ENCODE measurements around a stretch of chr4.

- PRO-cap: no peak
Measured at GRCh38 chr4:85799917-85800739, 325.2 kb downstream of the ARHGAP24 start.

DNA sequence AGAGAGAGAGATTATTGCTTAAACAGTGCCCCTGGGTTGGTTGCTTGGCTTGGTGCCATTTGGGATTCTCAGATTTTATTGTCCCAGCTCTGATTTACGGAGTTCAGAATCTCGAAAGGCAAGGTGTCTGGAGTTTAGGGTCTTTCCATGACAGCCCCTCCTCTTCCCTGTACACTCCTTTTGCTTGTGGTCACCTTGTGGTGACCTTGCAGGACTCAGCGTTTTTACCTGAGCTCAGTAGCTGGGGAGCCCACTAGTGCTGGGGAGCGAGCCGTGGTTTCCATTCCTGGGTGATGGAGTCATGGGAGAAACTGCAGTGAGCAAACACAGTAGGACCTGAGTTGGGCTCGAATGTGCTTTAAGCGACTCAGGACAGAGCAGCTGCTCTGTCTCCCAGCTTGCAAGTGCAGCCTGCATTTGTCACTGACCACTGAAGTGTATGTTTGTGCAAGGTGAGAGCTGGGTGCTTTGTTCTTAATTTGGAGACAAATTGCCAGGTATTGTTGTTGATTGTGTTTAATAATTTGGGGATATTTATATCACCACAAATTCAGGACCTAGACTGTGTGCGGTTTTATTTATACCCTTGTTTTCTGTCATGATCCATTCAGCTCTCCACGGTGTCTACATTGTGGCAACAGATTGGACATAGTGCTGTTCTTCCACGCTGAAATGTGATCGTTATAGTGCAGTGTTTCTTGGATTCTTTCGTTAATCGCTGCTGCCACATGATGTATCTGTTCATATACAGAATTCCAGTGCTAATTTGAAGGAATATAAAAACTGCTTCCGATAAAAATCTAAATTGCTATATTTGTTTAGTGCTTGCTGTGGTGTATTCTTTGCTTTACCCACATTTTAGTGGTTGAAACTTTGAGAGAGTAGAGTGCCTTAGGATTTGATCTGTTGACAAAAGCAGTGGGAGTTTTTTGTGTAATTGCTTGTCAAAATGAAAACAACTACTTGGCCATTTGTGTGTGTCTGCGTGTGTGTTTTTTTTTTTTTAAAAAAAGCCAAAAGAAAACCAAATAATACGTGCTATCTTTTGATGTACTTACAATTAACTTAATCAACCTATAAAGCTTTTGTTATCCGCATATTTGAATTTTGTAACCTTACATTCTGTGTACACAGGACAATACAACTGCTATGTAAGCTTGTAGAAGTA lies 353.0 kb downstream of the ARHGAP24 start:
- PRO-cap: no peak

DNA sequence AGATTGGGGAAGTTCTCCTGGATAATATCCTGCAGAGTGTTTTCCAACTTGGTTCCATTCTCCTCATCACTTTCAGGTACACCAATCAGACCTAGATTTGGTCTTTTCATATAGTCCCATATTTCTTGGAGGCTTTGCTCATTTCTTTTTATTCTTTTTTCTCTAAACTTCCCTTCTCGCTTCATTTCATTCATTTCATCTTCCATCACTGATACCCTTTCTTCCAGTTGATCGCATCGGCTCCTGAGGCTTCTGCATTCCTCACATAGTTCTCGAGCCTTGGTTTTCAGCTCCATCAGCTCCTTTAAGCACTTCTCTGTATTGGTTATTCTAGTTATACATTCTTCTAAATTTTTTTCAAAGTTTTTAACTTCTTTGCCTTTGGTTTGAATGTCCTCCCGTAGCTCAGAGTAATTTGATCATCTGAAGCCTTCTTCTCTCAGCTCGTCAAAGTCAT lies 284.9 kb downstream of the MAPK10 start:
- PRO-cap: no peak

- PRO-cap: no peak
Measured at GRCh38 chr4:86845664-86846239, 3.4 kb downstream of the SLC10A6 start.

- PRO-cap: no peak
Measured at GRCh38 chr4:86903840-86904540, 11.8 kb upstream of the C4orf36 start.

GRCh38 chr4:87029249-87029852 lies 94.5 kb downstream of the AFF1 start:
- PRO-cap: no peak

DNA sequence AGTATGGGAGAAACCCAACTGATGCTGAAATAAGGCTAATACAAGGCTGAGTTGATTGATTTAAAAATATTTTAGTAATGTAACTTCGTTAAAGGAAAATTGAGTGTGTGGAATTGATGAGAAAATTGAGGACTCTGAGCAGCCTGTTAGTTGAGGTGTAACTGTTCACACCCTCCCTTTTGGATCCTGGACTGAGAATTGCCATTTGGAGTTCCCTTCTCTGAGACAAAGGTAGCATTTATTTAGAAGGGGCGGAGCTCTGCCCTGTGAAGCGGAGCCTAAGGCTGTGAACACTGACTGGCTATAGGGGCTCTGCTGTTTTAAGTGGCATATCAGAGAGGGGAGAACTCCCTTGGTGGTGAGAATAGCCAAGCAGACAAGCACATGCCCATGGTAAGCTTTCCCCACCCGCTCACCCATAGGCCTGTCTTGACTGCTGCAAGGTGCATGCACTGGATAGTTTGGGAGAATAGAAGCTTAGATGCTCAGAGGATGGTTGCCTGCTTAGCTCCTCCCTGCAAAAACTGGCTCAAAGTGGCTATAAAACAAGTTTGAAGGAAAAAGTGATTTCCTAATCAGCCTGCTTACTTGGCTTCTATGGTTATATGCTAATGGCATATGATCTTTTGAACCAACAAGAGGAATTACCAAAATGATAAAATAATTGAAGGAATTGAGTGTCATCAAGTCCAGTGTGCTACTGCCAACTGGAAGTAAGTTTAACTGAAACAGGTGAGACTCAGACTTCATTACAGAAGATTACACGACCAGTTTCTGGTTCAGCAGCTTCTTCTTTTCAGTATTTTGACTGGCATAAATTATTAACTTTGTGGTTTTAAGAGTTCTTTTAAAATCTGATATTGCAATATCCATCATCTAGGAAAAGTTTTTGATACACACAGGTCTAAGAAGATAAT lies 108.3 kb downstream of the AFF1 start:
- PRO-cap: no peak

DNA sequence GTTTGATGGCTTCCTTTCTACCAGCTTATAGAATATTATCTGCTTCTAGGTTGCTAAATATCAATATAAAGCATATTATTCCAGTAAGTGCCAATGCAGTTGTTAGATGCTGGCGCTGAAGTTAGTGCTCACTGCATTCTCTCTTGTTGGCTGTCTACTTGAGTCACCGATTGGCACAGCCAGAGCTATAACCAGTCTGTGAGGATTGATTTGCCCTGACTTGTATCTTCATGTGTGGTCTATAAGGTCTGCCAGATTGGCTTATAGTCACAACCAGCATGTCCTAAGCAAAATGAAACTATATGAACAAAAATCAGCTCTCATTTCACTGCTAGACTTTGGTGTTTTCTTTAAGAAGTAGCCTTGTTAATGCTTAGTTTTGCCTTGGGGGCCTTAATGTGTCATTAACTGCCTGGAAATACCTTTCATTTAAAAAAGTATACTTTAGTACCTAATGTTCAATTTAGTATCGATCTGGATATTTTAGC lies 98.7 kb downstream of the KLHL8 start:
- PRO-cap: no peak

- PRO-cap: no peak
Measured at GRCh38 chr4:87391648-87391979, 626 bp upstream of the HSD17B11 start.

DNA sequence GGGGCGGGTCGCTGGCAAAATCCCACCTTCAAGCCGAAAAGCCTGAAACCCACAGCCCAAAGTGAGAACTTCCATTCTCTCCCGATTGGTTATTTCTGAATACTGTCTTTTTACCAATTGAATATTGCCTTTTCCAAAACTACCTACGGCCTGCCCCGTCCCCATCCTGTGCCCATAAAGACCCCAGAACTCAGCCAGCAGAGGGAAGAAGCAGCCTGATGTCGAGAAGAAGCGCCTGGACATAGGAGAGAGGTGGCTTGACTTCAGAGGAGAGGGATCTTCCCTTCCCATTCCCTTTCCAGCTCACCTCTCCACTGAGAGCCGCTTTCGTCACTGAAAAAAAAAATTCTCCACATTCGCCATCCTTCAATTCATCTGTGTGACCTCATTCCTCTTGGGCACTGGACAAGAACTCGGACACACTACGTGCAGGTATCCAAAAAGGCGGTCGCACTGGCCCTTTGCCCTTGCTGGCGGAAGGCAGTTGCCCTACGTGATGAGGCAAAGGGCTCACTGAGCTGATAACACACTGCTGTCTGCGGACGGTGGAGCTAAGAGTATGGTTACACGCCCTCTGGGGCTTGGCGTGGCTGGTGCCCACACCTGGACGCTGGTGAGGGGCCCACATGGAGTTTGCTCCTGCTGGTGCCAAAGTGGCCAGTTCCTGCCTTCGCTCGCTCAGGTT lies 18.7 kb downstream of the SPARCL1 start:
- PRO-cap: no peak

- PRO-cap: no peak
Measured at GRCh38 chr4:87529799-87530249, 648 bp upstream of the SPARCL1 start.

GRCh38 chr4:87530710-87531366 lies 1.7 kb upstream of the SPARCL1 start:
- PRO-cap: no peak

- PRO-cap: no peak
Measured at GRCh38 chr4:87540416-87541065, 11.4 kb upstream of the SPARCL1 start.

DNA sequence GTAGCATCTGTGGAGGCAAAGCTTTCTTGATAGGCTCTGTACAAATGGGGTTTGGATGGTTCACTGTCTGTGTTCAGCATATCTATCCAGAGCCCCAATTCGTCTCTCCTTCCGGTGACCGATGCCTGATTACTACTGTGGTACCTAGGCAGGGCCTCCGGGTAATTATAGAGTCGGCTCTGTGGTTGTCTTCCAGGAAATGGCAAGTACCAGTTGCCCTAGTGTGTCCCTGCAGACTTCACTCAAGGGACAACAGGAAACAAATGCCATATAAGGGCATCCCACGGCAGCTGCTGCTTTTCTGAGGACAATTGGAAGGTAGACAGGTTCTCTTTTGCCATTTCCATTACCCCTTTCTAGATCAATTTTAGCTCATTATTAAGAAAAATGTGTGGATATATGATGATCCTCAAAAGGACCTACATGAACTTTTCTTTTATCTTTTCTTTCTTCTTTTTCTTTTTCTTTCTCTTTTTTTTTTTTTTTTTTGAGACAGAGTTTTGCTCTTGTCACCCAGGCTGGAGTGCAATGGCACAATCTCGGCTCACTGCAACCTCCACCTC lies 30.4 kb upstream of the SPARCL1 start:
- PRO-cap: bidirectional peak, plus-strand start at position 298 of the sequence, minus-strand start at position 139 of the sequence

GRCh38 chr4:87835416-87835675 lies 2.6 kb downstream of the MEPE start:
- PRO-cap: no peak

- PRO-cap: no peak
Measured at GRCh38 chr4:87865920-87866777, 33.4 kb downstream of the MEPE start.

DNA sequence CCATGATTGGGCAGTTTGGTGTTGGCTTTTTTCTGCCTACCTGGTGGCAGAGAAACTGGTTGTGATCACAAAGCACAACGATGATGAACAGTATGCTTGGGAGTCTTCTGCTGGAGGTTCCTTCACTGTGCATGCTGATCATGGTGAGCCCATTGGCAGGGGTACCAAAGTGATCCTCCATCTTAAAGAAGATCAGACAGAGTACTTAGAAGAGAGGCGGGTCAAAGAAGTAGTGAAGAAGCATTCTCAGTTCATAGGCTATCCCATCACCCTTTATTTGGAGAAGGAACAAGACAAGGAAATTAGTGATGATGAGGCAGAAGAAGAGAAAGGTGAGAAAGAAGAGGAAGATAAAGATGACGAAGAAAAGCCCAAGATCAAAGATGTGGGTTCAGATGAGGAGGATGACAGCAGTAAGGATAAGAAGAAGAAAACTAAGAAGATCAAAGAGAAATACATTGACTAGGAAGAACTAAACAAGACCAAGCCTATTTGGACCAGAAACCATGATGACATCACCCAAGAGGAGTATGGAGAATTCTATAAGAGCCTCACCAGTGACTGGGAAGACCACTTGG lies 59.5 kb downstream of the MEPE start:
- PRO-cap: no peak

GRCh38 chr4:87911216-87911822 lies 64.2 kb upstream of the SPP1 start:
- PRO-cap: no peak

DNA sequence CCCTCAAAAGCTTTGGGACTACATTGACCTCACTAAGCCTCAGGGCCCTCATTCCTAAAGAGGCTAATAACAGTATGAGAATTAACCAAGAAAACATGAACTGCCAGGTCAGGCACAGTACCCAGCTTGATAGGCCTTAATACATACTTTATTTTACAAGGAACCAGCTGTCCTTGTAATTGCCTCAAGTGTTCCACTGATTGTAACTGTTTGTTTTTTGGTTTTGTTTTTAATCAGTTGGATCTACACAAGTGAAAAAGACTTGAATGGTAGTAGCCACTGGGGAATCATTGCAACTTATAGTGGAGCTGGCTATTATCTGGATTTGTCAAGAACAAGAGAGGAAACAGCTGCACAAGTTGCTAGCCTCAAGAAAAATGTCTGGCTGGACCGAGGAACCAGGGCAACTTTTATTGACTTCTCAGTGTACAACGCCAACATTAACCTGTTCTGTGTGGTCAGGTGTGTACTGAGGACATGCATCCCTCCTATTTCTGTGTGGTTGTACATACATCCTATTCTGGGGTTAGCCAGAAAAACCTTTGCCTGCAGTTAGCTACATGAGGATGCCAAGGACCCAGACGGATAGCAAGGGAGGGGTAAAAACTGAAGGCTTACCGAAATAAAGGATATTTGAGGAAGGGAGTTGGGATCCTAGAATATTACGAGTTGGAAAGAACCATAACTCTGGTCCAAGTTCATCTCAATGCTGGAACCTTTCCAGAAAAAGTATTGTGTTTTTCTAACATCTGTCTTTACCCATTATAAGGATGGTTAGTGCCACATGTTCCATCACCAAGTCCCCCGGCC lies 35.8 kb downstream of the PKD2 start:
- PRO-cap: no peak

DNA sequence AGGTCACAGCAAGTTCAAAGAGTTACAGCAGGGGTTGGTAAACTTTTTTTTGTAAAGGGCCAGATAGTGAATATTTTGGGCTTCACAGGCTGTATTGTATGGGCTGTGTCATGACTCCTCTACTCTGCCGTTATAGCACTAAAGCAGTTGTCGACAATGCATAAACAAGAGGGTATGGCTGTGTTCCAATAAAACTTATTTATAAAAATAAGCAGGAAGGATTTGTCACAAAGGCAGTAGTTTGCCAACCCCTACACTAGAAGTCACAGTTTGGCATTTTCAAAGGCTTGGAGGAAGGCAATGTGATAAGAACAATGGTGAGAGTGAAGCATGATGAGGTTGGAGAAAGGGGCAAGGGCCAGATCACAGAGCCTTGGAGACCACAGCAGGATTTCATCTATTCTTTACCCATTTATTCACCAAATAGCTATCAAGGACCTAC lies 59.2 kb downstream of the PPM1K start:
- PRO-cap: no peak